ENCODE measurements around the gene FAM83F.

GRCh38 chr22:39951623-39952153, 8.5 kb upstream of the TMA7B start:
- PRO-cap = no peak

- PRO-cap = no peak
Measured at GRCh38 chr22:39979802-39980324, 14.9 kb upstream of the FAM83F start.

- PRO-cap = bidirectional peak, plus-strand start at chr22:39994975, minus-strand start at chr22:39994831
Measured at GRCh38 chr22:39994570-39995151, at the start of gene FAM83F. Gene FAM83F, plus strand, starts transcription at chr22:39994954.

- PRO-cap = no peak
Measured at GRCh38 chr22:40009794-40010361, 15.1 kb downstream of the FAM83F start.

GRCh38 chr22:40043832-40044246, 49.1 kb downstream of the FAM83F start:
- PRO-cap = bidirectional peak, plus-strand start at chr22:40044341, minus-strand start at chr22:40044138

DNA sequence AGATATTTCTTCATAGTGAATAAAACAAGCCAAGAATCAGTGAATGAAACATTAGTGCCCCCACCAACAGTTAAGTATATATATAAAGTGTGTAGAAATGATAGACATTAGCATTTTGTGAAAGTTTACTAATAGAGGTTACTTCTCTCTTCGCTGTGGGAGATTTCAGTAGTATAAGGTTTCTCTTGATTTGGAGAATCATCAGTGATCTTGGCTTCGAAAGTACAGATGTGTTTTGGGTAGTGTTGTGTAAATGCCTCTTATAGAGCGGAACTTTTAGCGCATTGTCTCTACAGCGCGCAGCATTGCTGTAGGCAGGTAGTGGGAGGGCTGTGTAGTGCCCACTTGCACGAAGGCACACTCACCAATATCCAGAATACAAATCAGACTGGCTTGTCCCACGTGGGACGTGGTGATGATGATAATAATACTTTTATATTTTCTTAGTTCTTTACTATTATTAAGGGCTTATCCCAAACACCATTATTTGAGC, 51.3 kb downstream of the FAM83F start:
- PRO-cap = no peak

GRCh38 chr22:40128899-40129651, 48.6 kb upstream of the TNRC6B start:
- PRO-cap = no peak

DNA sequence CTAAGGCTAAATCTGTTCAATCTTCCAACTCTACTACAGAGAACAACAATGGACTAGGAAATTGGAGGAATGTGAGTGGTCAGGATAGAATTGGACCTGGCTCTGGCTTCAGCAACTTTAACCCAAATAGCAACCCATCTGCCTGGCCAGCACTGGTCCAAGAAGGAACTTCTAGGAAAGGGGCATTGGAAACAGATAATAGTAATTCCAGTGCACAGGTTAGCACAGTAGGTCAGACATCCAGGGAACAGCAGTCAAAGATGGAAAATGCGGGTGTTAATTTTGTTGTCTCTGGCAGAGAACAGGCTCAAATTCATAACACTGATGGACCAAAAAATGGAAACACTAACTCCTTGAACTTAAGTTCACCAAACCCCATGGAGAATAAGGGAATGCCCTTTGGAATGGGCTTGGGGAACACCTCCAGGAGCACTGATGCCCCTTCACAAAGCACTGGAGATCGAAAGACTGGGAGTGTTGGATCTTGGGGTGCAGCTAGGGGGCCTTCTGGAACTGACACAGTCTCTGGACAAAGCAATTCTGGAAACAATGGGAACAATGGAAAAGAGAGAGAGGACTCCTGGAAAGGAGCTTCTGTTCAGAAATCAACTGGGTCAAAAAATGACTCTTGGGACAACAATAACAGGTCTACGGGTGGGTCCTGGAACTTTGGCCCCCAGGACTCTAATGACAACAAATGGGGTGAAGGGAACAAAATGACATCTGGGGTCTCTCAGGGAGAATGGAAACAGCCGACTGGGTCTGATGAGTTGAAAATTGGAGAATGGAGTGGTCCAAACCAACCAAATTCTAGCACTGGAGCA, 81.1 kb upstream of the ADSL start:
- PRO-cap = no peak

GRCh38 chr22:40276931-40277171, 69.4 kb upstream of the ADSL start:
- PRO-cap = no peak

- PRO-cap = unidirectional peak, minus-strand start at chr22:40324608; unidirectional peak, minus-strand start at chr22:40324654
Measured at GRCh38 chr22:40324447-40325182, 21.7 kb upstream of the ADSL start.

GRCh38 chr22:40345804-40346144, 526 bp upstream of the ADSL start:
- PRO-cap = no peak

GRCh38 chr22:40367300-40367804, 3.0 kb upstream of the SGSM3 start:
- PRO-cap = no peak

- PRO-cap = no peak
Measured at GRCh38 chr22:40492184-40492701, 121.8 kb downstream of the SGSM3 start.

GRCh38 chr22:40521595-40521951, 114.9 kb downstream of the MRTFA start:
- PRO-cap = no peak

GRCh38 chr22:40654553-40655219, 18.2 kb upstream of the MRTFA start:
- PRO-cap = no peak

DNA sequence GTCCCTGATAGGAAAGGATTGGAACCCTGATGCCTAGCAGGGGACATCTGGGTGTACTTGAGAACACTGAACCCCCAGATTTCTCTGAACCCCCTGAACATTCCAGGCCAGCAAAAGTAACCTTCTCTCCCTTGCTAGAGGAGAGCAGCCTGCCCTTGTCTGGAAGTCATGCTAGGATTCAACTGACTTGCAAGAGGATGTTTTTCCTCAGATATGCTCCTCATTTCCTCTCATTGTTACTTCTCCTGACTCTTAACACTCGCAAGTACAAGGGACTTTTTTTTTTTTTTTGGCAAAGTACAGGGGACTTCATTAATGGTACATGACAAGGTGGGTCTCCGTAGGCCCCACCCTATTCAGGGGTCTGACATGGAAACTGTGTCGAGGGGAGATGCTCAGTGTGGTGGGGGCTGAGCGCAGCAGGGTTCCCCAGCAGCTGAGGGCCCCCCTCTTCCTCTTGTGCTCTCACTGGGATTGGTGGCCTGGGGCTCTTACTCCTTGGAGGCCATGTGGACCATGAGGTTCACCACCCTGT, 6.2 kb upstream of the MCHR1 start:
- PRO-cap = no peak

DNA sequence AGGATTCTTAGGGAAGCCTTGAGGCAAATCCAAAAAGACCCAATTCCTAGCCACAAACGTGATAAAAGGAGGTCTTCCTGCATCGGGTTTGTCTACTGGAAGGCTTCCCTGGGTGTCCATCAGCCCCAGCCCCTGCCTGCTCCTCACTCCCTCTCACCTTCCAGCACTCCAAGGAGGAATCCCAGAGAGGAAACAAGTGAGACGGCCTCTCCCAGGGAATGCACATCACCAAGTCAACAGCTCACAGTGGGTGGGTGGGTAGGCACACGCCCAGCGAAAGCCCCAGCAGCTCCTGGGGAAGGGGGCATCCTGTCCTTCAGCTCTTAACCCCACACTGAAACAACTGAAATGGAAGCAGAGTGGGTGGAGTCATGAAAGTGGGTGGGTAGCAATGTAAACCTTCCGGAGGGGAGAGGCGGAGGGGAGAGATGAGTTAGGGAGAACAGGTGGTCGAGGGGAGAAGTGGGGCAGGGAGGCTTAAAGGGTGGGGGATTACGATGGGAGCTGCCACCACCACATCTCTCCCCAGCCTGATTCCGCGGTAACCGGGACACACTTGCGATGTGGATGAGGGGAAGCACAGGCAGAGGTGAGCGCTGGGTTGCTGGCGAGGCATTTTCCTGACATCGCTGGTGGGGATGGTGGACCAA, 5.4 kb downstream of the MCHR1 start:
- PRO-cap = no peak

- PRO-cap = no peak
Measured at GRCh38 chr22:40728696-40729323, 49.5 kb downstream of the MCHR1 start.

DNA sequence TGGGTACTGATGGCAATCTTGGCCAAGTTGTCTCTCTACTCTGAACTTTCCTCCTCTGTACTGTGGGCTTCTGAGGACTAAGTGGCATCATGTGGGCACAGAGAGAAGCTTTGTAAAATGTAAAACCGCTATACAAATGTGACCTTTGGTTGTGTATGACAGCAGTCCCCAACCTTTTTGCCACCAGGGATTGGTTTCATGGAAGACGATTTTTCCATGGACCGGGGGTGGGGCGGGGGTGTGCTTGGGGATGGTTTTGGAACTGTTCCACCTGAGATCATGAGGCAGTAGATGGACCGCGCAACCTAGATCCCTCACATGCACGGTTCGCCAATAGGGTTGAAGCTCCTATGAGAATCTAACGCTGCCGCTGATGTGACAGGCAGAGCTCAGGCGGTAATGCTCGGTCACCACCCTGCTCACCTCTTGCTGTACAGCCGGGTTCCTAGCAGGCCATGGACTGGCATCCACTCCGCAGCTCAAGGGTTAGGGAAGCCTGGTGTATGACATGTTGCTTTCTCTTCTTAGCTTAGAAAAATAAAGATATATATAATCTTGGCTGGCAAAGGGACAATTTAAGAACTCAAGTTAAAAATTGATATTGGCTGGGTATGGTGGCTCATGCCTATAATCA, 21.9 kb downstream of the RBX1 start:
- PRO-cap = no peak

DNA sequence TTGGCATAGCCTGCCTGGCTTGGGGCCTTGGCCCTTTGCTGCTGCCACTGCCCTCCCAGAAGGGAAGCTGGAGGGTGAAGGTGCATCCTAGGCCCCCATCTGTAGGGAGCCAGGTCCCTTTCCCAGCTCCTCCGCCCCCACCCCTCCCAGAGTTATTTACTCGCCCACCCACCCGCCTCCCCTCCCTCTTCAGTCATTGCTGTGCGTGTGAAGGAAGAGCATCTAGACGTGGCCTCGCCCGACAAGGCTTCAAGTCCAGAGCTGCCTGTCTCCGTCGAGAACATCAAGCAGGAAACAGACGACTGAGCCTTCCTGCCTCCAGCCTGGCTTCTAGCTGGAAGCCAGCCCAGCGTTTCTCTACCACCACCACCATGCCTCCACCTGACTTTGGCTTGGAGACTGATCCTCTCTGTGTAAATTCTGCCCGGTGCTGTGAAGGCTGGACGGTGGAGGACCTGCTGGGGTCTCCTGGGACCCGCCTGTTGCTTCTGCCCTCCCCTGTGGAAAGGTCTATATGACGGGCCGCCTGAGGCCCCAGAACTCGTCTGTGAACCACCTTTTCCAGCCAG, 10.7 kb downstream of the CHADL start:
- PRO-cap = no peak

Data from duodenum (tissue), 1 donor.